ENCODE measurements around the gene CEP72.

DNA sequence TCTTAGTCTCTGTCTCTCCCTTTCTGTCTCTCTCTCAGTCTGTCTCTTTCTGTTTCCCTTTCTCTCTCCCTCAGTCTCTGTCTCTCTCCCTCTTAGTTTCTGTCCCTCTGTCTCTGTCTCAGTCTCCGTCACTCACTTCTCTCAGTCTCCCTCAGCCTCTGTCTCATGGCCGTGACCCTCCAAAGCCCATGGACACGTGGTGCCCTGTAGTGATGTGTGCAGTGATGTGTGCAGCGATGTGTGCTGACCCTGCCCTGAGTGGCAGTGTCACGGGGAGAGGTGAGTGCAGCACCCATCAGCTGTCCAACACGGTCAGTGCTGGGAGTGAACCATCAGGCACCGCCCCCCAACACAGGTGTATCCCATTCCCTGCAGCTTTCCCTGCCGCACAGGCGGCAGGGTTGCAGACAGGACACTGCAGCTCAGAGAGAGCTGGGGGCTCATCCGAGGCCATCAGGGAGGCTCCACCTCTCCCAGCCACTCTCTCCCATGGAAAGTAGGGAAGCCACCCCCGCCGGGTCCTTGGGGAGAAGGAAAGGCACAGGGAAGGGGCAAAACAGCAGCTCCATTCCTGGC, 809 bp upstream of the LRRC14B start:
- PRO-cap, 2 experiments: no peak in any of the 2 experiments

DNA sequence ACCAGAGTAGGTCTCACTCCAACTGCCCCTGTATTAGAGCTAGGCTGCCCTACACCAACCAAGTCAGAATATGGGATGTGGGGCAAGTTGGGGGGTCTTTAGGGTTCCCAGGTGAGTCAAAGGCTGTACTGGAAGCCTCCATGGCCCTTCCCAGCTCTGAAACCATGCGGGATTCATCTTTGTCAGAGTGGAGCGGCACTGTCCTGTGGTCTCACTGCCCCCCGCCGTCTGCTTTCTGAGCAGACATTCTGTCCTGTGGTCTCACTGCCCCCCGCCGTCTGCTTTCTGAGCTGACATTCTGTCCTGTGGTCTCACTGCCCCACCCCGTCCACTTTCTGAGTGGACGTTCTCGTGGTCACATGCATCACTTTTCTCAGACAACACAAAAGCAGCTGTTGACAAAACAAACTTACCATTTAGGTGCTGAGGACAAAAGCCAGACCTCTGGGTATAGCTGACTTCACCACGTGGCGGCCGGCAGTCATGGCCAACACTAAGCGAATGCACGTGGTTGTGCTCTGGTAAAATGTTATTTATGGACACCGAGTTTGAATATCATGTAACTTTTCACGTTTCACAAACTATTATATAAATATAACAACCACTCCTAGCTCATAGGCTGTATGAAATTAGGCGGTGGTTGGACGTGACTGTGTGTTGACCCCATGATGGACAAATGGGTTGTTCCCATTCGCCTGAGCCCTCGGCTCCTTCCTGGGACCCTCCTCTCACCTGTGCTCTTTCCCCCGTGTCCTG, 2.8 kb downstream of the LRRC14B start:
- PRO-cap, 2 experiments: no peak in any of the 2 experiments

- PRO-cap, 2 experiments: no peak in any of the 2 experiments
These were observed 12.4 kb downstream of the CCDC127 start for GRCh38 chr5:205346-206253.

GRCh38 chr5:279597-279939, 8.1 kb downstream of the PDCD6 start:
- PRO-cap, 2 experiments: no peak in any of the 2 experiments

- PRO-cap, 2 experiments: no peak in any of the 2 experiments
These were observed 4.4 kb upstream of the AHRR start for GRCh38 chr5:317159-317491.

GRCh38 chr5:448088-448915, 5.3 kb downstream of the EXOC3 start:
- PRO-cap, 2 experiments: no peak in any of the 2 experiments

GRCh38 chr5:501948-502680, 22.1 kb downstream of the SLC9A3 start:
- PRO-cap, 2 experiments: no peak in any of the 2 experiments

DNA sequence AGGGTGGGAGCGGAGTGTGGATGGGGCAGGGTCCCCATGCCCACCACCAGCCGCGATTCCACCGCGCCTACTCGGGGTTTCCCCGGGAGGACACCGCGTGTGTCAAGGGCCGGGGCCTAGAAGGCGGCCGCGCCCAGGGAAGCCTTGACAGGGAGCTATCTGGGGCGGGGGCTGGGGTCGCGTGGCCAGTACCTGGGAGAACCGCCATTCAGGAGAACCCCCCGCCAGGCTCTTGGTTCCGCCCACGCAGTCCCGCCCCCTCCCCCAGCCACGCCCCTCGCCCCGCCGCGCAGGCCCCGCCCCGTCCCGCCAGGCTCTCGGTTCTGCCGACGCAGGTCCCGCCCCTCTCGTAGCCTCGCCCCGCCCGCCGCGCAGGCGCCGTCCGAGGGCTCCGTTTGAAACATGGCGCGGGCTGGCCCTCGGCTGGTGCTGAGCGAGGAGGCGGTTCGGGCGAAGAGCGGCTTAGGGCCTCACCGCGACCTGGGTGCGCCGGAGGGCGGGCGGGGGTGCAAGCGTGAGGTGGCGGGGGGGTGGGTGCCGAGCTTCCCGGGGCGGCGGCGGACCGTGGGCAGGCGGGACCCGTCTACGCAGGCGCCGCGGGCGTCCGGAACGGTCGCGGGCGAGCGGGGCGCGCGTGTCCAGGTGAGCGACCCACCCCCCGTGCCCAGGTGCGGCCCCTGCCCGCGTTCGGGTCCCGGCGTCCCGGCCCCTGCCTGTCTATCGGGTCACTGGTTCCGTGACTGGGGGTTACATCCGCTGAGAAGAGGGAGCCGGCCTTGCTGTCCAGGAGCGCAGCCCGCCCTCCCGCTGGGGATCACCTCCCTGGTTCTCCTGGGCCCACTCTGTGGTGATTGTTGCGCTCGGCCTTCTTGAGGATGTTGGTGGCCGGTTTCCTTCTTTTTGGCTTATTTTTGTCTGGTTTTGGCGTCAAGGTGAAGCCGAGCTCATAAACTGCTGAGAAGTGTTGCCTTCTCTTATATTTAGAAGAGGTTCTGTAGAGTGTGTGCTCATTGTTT, at the start of gene CEP72:
CEP72 (plus strand) TSS at position 381 of the 1,016 bp plus-strand sequence.
- PRO-cap, 2 experiments: peak in 2 of 2 experiments; most common plus-strand start position 403 of the sequence (in 2); most common minus-strand start position 203 of the sequence (in 1)

GRCh38 chr5:613019-613341, 840 bp downstream of the CEP72 start:
- PRO-cap, 2 experiments: no peak in any of the 2 experiments

GRCh38 chr5:624628-625161, 12.6 kb downstream of the CEP72 start:
- PRO-cap, 2 experiments: no peak in any of the 2 experiments

DNA sequence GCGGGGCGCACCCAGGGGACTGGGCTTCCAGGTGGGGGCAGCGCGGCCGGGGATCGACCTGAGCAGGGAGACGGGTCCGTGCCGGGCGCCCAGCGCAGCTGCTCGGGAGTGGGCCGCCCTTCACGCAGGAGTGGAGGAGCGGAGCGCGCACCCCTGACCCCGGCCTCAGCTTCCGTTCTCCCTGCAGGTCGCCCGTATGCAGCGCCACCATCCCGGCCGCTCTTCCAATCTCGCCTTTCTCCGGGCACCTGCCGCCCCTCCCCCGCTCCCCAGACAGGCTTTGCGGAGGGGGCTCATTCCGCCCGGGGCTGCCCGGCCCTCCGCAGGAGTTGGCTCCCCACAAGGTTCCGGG, 718 bp upstream of the TPPP start:
- PRO-cap, 2 experiments: no peak in any of the 2 experiments

DNA sequence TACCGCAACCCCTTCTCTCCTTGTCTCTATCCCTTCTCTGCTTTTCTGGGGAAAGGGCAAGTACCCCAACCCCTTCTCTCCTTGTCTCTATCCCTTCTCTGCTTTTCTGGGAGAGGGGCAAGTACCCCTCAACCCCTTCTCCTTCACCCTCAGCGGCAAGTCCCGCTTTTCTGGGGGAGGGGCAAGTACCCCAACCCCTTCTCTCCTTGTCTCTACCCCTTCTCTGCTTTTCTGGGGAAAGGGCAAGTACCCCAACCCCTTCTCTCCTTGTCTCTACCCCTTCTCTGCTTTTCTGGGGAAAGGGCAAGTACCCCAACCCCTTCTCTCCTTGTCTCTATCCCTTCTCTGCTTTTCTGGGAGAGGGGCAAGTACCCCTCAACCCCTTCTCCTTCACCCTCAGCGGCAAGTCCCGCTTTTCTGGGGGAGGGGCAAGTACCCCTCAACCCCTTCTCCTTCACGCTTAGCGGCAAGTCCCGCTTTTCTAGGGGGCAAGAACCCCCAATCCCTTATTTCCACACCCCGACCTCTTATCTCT, 10.3 kb upstream of the TPPP start:
- PRO-cap, 2 experiments: no peak in any of the 2 experiments

DNA sequence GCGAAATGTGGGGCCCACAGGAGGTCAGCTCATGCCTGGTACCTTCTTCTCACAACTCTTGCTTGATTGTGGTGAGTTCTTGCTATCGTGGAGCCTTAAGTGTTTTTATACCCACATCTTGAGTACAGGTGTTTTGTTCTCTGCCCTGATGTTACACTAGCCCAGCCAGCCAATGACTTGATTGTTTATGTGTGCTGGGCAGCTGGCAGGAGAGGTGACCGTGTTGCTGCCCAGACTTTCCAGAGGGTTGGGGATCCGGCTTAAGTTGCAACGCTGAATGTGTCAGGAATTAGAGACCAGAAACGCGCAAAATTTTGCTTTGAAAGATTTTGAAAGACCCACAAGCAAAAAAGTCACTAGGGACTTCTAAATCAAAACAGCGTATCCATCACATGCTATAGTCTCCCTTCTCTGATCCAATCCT, 24.0 kb upstream of the TPPP start:
- PRO-cap, 2 experiments: no peak in any of the 2 experiments

- PRO-cap, 2 experiments: no peak in any of the 2 experiments
These were observed 55.7 kb downstream of the TRIP13 start for GRCh38 chr5:948219-948876.

DNA sequence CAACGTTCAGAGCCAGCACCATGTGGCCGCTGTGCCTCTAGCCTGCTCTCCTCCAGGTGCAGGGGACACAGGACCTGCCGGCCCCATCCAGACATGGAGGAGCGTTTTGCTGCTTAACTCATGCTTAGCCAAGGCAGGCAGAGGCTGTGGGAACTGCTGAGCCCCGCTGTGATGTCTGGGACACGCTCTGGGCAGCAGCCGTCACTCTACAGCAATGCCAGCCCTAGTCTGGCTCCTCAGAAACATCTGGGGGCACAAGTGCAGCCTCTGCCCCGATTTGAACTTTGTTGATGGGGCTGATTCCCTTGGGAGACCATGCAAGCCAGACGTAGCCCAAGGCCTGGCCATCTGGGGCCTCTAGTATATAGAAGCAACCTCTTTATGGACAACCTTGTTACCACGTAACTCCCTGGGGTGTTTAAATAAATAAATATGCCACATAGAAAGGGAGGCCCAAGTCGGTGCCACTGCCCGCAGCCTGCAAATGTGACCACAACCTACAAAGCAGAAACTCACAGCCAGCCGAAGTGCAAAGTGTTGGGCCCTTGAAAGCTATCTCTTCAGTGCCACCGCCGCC, 42.1 kb downstream of the NKD2 start:
- PRO-cap, 2 experiments: no peak in any of the 2 experiments

GRCh38 chr5:1093036-1093749, 18.7 kb downstream of the SLC12A7 start:
- PRO-cap, 2 experiments: no peak in any of the 2 experiments

DNA sequence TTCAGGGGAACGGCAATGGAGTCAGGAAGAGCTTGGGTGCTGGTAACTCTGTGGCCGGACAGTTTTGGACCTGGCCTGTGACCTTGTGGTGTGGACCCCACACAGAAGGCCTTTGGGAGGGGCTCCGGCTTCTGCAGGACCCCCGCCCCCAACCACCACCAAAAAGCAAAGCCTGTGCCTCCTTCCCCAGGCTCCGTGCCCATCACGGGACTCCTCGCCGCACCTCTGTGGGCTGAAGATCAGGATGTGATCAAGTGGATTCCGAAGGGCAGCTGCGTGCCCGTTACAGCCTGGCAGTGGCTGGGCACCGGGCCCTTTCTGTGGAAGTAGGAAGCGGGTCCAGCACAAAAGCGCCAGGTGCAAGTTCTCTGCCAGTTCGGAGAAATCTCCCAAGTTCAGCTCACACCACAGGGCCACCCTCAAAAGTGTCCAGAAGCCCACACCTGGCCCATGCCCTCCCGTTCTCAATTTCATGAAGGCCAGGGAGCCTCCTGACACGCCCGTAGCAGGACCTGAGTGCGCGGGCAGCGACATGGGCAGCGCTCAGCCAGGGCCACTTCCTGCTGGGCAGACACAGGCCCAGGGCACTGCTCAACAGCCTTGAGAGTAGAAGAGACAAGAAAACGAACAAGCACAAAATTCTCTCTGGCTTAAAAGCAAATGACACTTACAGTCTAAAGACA, 1.9 kb downstream of the SLC12A7 start:
- PRO-cap, 2 experiments: no peak in any of the 2 experiments

DNA sequence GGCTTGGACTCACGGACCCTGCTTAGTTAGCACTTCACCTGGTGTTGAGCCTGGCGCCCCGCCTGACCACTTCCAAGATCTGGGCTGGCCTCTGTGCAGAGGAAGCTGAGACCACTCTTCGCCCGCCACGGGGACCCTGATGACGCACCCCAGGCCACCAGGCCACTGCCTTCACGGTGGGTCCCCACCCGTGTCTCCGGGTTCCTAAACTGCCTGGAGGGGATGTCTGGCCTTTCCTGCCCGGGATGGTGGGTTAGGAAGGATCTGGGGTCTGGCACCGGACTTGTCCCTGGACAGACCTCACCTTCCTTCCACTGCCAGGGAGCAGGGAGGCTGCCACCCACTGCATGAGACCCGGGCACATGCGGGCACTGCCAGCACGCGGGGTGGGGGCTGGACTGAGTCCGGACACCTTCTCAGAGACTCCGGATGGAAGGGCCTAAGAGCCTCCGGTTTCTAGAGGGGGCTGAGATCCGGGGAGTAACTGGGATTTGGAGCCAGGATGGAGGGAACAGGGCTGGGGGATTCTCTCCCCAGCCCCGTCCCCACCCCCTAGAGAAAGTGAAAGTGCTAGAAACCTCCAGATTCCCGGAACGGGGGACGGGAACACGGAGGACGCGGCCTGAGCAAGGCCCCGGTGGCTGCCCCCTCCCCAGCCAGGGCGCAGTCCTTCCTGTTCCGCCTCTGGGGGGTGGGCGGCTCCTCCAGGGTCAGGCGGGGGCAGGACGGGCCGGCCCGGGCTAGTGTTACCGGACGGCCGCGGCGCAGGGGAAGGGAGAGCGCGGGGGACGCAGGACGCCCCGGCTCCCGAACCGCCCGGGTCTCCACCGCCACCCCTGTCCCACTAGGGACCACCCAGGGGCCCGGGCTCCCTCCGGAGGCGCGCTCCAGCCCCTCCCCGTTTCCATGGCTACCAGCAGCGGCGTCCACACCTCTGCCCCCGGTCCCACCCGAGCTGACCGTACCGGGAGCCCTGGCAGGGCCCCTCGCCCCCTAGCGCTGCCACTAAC, 865 bp downstream of the SLC12A7 start:
- PRO-cap, 2 experiments: no peak in any of the 2 experiments

GRCh38 chr5:1112767-1113329, 985 bp upstream of the SLC12A7 start:
- PRO-cap, 2 experiments: no peak in any of the 2 experiments

DNA sequence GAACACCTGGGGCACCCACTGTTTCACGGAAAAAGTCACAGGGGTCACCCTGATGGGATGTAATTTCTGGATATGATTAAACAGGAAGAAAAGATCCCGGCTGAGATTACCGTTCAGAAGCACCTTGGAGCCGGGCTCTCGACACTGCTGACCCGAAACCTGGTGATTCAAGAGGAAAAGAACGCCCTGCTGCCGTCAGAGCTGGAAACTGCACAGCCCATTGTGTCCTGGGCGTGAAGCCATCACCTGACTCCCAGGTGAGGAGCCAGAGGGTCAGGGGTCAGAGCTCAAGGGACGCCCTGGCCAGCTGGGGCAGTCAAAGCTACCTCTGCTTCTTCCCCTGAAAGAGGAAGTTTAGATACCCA, 17.8 kb upstream of the SLC12A7 start:
- PRO-cap, 2 experiments: no peak in any of the 2 experiments

Data from cytotoxic T cell (primary cell).